B cell (primary cell): Measurements from ENCODE around the genes ABHD16A, C4B, GPSM3 and HLA-DRA.

GRCh38 chr6:31659437-31660208, 955 bp downstream of the C6orf47 start:
- PRO-cap: bidirectional peak, plus-strand start at chr6:31660155, minus-strand start at chr6:31660038
- CAGE, long polyA plus RNA: no peak

GRCh38 chr6:31661875-31662819, 1.6 kb upstream of the C6orf47 start:
- PRO-cap: no peak
- CAGE, long polyA plus RNA: no peak

DNA sequence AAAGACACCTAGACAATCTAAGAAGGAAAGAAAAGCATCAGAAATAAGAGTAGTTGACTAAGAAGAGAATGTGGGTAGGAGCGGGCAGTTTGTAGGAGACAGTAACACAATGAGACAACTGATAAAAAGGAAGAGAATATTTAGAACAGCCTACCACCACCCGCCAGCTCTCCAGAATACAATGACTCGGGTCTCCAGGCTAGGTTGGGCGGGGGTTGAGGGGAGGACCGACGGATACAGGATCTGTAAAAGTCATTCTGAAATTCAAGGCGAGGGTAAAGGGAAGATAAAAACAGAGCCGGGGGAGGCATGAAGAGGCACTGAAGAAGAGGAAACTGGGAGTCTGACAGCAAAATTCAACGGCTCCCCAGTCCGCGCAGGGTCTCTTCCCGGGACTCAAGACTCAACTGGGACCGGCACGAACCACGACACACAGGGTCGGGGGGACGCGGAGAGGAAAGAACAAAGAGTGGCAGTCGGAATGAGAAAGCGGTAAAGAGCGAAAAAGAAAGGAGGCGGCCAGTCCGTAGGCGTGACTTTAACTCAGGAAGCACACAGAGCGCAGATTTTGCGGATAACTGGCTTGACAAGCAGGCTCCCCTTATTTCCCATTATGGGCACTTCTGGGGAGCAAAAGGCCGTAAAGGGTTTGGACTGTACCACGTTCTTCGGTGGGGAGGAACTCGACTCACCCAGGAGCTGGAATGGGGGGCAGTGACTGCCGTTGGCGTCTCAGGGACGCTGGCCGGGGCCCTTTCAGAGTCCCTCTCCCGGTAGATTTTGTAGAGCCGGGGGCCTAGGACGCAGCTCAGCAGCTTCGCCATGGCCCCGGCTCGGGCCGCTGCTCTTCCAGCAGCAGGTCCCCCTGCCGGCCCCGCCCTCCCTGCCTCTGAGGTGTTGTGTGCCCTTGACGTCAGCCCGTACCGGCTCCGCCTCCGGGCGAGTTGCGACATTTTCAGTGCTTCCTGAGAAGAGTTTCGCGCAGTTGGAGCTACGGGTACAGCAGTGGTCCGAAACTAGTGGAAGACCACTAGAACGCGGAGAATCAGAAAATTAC, at the start of gene ABHD16A:
Gene ABHD16A (minus strand): TSS at position 867 of the 1,057 bp plus-strand sequence.
- PRO-cap: bidirectional peak, plus-strand start at position 320 of the sequence, minus-strand start at position 169 of the sequence; bidirectional peak, plus-strand start at position 435 of the sequence, minus-strand start at position 501 of the sequence; bidirectional peak, plus-strand start at position 611 of the sequence, minus-strand start at position 615 of the sequence; bidirectional peak, plus-strand start at position 958 of the sequence, minus-strand start at position 885 of the sequence
- CAGE, long polyA plus RNA: no peak

GRCh38 chr6:31711106-31711689, 4.0 kb upstream of the LY6G6D start:
- PRO-cap: no peak
- CAGE, long polyA plus RNA: no peak

DNA sequence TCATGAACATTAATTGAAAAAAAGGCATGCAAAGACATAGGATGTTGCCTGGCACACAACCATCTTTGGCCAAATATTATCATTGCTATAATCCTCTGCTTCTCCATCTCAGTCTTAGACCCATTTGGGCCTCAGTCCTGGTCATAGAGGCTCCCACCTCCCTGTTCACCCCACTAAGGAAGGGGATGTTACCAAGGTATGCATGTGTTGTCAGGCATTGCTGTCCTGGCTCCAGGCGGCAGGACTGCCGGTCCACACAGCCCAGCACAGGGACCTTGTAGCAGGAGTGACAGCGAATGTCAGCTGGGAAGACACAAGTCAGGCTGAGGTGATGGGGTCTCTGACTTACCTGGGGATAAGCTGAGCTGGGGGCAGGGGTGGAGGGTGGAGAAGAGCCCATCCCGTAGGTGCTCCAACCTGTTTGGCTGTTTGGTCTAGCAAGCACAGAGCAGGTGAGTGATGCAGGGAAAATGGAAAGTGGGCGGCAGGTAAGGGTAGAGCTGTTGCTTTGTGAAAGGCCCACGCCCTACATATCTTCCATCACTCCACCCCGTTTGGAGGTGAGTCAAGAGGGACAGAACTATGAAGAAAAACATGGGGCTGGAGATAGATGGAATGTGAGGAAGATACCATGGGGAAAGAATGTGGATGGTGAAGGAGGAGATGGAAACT, 1.5 kb downstream of the LY6G6C start:
- PRO-cap: no peak
- CAGE, long polyA plus RNA: no peak

- PRO-cap: no peak
- CAGE, long polyA plus RNA: no peak
Measured at GRCh38 chr6:31725567-31726468, 2.6 kb downstream of the MPIG6B start.

GRCh38 chr6:31737393-31738321, 1.3 kb upstream of the CLIC1 start:
- PRO-cap: bidirectional peak, plus-strand start at chr6:31738199, minus-strand start at chr6:31738031
- CAGE, long polyA plus RNA: no peak

DNA sequence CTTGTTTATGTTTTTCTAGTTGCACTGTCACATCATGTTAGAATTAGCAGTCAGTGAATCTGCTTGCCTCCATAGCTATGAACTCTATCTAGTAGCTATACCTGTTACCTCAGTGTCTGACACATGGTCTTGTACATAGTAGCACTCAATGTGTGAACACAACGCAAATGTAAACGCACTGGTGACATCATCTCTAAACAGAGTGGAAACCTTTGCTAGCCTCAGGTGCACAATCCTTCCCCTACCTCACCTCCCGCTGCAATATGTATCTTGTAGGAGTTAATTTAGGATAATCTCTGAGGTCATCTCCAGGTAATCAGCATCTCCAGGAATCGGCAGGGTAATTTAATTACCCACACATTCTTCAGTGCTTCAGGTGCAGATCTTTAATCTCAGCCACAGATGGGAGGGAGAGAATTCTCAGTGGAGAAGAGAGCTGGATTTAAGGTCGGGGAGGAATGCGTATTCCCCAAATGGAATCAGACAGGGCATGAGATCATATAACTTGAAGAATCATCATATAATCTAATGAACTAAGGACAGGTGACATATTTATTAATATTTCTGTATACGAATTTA, 9.9 kb downstream of the MSH5 start:
- PRO-cap: no peak
- CAGE, long polyA plus RNA: no peak

- PRO-cap: bidirectional peak, plus-strand start at chr6:31814703, minus-strand start at chr6:31814707
- CAGE, long polyA plus RNA: no peak
Measured at GRCh38 chr6:31814682-31814948, 468 bp downstream of the HSPA1L start.

DNA sequence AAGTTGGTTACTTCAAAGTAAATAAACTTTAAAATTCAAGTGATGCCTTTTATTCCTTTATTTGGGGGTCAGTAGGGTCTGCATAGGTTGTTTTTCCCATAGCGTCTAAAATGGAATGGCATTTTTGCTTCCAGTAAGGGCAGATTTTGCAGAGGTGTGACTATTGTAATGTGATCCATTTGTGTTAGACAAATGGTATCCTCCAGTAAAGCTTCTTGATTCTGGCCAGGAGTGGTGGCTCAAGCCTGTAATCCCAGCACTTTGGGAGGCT, 2.5 kb downstream of the HSPA1A start:
- PRO-cap: no peak
- CAGE, long polyA plus RNA: no peak

DNA sequence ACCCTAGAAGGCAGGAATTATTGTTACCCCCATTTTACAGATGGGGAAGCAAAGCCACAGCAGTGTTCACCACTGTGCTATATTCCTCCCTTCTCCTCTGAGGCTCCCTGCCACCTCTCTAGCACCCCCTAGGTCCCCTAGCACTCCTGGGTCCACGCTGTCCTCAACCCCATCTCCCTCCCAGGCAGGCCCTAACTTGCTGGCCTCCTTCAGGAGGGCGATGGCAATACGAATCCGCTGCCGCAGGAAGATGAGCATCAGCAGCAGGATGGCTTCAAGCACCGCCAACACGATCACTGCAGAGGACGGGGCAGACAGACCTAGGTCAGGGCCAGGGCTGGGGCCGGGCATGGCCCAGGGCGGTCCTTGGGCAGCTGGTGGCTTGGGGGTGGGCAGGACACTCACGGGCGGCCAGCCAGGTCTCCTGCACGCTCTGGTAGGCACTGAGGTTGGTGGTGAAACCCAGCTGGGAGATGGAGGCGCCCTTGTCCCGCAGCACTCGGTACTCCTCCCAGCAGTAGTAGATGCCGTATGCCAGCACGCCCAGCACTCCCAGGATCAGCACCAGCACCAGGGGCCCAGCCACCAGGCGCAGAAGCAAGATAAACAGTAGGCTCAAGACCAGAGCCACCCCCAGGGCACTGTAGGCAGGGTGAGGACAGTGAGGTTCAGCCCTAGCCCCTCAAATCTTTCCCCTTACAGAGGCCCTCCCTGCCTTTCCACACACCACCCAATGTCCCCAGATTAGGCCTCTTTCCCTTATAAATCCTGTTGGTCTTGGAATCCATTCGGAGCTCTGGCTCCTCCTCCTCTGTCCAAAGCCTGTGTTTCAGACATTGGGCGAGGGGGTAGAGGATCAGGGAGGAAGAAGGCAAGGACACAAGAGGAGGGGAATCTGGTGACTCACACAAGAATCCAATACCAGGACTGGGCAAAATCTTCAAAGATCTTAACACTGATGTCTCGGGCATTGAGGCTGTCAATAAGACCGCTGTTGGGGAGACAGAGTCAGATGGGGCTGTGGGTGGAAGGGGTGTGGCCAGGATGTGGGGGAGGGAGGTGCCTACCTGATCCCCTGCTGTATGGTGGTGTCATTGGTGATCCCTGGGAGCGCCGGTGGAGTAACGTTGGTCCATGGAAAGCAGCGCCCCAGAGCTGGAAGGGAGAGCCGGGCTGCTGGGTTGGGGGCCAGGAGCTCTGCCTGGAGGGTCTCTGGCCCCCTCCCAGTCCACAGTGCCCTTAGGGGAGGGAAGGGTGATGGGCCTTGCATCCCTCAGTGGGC, 7.9 kb downstream of the SLC44A4 start:
- PRO-cap: no peak
- CAGE, long polyA plus RNA: no peak

- PRO-cap: no peak
- CAGE, long polyA plus RNA: no peak
Measured at GRCh38 chr6:31902630-31903019, 739 bp upstream of the ZBTB12 start.

GRCh38 chr6:31944716-31945367, 1.1 kb upstream of the CFB start:
- PRO-cap: no peak
- CAGE, long polyA plus RNA: no peak

GRCh38 chr6:32012877-32013260, 1.7 kb upstream of the C4B start:
- PRO-cap: no peak
- CAGE, long polyA plus RNA: no peak

GRCh38 chr6:32014405-32015028, at the start of gene C4B:
TSS of gene C4B (plus strand) at chr6:32014795.
- PRO-cap: no peak
- CAGE, long polyA plus RNA: no peak

DNA sequence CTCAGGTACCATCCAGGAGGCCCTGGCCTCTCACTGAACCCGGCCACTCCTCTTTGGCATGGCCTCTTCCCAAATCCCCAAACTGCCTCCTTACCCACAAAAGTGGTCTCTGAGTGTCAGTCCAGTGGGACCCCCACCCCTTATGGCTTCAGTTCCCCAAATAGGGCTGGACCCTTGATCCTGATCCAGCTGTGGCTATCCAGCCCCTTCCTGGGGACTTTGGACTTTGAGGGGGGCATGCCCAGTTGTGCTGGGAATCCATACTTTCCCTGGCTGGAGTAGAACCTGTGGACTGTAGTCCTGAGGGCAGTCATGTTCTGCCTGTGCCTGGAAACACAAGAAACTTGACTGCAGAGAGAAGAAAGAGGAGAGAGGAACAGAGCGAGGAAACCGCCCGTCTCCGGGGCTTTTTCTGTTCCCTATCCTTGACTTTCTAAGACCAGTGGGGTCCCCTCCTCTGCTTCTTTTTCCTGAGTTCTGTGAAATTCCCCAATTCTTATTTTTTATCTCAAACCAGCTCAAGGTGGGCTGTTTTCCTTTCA, 1.0 kb upstream of the CYP21A2 start:
- PRO-cap: no peak
- CAGE, long polyA plus RNA: no peak

- PRO-cap: no peak
- CAGE, long polyA plus RNA: no peak
Measured at GRCh38 chr6:32093143-32093709, 15.9 kb downstream of the TNXB start.

GRCh38 chr6:32111086-32112148, 2.3 kb upstream of the TNXB start:
- PRO-cap: no peak
- CAGE, long polyA plus RNA: no peak

- PRO-cap: unidirectional peak, minus-strand start at chr6:32192898
- CAGE, long polyA plus RNA: start-site peak on the minus strand at chr6:32192593-32192655, 527 and 355 reads in 2 replicates; start-site peak on the minus strand at chr6:32192872-32192907, 91 and 31 reads in 2 replicates
Measured at GRCh38 chr6:32192378-32193202, at the start of gene GPSM3. TSS of gene GPSM3 (minus strand) at chr6:32192643.

GRCh38 chr6:32439497-32440569, at the start of gene HLA-DRA:
TSS of gene HLA-DRA (plus strand) at chr6:32439887.
- PRO-cap: bidirectional peak, plus-strand start at chr6:32439887, minus-strand start at chr6:32439626
- CAGE, long polyA plus RNA: start-site peak on the plus strand at chr6:32439884-32439930, 15,991 and 6,391 reads in 2 replicates